B cell (primary cell): ENCODE data around the gene HIF1A.

DNA sequence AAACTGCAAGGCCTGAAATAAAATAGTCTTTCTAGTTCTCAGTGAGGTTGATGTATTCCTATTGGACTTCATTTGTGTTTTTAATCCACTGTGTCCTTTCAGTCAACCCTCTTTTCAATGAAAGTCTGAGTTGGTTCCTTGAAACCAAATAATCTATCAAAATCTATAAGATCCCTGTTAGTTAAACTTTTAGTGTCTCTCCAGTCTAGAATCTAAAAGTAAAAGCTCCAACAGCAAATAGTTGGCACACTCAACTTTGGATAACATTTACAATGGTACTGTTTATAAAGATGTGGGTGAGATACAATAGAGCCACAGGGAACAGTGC is 56.9 kb upstream of the HIF1A start:
- PRO-cap, result no peak
- CAGE, long polyA plus RNA, result no peak

DNA sequence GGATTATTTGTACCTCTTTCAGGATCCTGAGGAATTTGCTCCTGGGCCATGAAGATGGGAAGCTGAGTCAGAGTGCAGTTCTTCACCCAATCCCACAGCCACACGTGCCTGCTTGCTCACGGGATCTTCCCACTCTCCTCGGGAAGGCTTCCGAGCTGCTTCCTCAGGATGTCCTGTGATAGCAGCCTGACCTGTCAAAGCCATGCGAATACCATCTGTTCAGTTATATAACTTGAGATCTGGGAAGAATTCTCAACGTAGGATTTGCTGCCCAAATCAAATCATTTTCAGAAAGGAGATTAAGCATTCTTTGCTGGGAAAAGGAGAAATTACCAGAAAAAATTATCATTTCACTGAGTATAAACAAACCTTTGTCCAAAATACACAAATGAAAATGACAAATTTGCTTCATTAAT is 41.7 kb upstream of the HIF1A start:
- PRO-cap, result no peak
- CAGE, long polyA plus RNA, result no peak

DNA sequence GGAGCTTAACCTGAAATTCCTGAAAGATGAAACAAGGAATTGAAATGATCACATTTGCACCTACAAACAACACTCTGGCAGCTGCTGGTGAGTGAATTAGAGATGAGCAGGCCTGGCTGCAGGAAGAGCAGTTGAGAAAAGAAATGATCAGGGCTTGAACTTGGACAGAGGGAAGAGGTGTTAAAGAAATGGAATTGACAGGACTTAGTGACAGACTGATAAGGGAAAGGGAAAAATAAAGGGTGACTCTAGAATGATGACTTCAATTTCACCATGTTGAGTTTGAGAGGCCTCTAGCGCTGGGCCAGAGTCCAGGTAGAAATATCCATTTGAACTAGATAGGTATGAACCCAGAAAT is 26.1 kb upstream of the HIF1A start:
- PRO-cap, result no peak
- CAGE, long polyA plus RNA, result no peak

DNA sequence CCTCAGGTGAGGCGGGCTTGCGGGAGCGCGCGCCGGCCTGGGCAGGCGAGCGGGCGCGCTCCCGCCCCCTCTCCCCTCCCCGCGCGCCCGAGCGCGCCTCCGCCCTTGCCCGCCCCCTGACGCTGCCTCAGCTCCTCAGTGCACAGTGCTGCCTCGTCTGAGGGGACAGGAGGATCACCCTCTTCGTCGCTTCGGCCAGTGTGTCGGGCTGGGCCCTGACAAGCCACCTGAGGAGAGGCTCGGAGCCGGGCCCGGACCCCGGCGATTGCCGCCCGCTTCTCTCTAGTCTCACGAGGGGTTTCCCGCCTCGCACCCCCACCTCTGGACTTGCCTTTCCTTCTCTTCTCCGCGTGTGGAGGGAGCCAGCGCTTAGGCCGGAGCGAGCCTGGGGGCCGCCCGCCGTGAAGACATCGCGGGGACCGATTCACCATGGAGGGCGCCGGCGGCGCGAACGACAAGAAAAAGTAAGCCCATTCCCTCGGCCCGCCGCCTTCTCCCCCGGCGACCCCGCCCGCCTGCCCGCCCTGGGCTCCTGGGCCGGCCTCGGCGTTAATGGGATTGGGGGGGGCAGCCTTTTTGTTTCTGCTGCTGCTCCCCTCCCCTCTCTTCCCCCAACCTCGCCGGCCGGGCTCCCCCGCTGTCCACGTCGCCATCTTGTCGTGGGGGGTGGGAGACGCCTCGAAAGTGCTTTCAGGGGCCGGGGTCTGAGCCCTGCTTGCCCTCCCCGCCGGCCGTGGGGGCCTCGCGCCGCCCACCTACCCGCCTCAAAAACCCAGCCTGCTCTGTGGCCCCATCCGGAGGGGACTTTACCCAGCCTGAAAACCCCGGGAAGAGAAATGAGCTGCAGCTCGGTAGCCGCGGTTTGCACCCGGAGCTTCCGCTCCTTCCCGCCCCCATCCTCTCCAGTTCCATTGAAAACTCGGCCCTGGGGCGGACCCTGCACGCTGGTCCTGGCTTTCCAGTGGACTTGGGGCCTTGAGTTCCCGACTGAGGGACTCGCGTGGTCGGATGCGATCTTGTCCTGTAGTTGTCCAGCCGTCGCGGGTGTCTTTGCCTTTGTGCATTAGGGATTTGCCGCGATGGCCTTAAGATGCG is at the start of gene HIF1A:
TSS of gene HIF1A (plus strand) at position 138 of the 1,095 bp plus-strand sequence.
- PRO-cap, result bidirectional peak, plus-strand start at position 138 of the sequence, minus-strand start outside the sequence; bidirectional peak, plus-strand start at position 681 of the sequence, minus-strand start at position 656 of the sequence; bidirectional peak, plus-strand start at position 816 of the sequence, minus-strand start at position 784 of the sequence; bidirectional peak, plus-strand start at position 1,023 of the sequence, minus-strand start at position 1,060 of the sequence
- CAGE, long polyA plus RNA, result start-site peak on the plus strand centred at position 153 of the sequence, 32 bp wide, 239 and 193 reads in 2 replicates

DNA sequence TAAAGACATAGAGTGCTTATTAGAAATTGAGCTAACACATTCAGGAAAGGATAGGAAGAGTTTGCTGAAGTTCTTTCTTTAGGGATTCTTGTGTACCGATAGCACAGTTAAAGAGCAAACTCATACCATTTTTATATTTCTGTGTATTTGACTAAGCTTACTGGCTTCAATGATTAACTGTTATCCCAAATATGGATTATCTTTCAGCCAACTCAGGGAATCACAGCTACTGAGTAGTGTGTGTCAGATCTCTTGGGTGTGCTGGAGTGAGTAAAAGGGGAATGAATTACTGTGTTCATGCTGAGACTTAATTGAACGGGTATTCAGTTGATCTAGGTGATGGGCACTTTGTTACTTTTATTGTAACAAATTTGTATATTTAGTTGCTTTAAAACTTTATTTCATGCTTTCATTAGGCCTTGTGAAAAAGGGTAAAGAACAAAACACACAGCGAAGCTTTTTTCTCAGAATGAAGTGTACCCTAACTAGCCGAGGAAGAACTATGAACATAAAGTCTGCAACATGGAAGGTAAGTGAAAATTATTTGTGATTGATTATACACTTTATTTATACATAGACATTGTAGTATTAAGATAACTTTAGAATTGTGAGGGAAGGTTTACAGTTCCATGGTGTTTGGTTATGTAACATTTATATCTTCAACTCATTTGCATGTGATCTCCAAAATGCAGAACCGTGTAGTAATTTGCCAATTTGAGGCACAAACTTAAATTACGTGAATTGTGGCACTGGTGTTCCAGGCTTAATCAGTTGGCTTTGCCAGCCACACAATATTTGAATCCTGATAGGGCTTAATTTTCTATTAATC is 31.2 kb downstream of the HIF1A start:
- PRO-cap, result no peak
- CAGE, long polyA plus RNA, result no peak

DNA sequence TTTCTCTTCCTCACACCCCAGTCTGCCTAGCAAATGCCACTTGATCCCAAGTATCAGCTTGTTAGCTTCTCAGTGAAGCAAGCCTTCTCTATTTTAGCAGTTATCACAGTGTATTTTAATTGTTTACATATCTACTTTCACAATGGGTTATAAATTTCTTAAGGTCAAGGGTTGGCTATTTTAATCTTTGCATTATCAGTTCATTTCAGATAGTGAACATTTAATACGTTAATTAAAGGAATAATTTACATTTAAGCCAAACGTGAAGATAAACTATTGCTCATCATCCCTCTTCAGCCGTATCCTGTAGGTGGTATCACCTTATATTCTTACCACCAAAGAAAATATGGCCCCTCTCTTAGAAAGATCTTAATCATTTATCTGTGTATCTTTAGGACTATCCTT is 26.8 kb upstream of the SNAPC1 start:
- PRO-cap, result no peak
- CAGE, long polyA plus RNA, result no peak

DNA sequence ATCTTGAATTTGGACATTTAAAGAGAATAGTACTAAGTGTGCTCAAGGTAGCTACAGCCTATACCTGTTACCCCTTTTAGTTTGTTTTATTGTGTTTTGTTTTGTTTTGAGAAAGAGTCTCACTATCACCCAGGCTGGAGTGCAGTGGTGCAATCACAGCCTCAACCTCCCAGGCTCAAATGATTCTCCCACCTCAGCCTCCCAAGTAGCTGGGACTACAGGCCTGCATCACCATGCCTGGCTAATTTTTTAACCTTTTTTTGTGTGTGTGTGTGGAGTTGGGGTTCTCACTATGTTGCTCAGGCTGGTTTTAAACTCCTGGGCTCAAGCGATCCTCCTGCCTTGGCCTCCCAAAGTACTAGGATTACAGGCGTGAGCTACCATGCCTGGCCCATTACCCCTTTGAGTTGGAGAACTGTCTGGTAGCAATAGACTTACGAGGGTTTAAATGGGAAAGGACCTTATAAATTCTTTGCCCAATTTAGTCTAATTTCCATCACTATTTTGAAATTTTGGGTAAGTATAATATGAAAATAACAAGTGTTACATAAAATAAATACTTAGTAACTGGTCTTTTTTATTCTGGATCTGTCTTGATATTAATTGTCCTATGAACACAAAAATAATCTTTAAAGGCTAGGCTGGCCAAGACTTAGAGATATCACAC is 23.4 kb upstream of the SNAPC1 start:
- PRO-cap, result unidirectional peak, plus-strand start at position 255 of the sequence
- CAGE, long polyA plus RNA, result no peak

DNA sequence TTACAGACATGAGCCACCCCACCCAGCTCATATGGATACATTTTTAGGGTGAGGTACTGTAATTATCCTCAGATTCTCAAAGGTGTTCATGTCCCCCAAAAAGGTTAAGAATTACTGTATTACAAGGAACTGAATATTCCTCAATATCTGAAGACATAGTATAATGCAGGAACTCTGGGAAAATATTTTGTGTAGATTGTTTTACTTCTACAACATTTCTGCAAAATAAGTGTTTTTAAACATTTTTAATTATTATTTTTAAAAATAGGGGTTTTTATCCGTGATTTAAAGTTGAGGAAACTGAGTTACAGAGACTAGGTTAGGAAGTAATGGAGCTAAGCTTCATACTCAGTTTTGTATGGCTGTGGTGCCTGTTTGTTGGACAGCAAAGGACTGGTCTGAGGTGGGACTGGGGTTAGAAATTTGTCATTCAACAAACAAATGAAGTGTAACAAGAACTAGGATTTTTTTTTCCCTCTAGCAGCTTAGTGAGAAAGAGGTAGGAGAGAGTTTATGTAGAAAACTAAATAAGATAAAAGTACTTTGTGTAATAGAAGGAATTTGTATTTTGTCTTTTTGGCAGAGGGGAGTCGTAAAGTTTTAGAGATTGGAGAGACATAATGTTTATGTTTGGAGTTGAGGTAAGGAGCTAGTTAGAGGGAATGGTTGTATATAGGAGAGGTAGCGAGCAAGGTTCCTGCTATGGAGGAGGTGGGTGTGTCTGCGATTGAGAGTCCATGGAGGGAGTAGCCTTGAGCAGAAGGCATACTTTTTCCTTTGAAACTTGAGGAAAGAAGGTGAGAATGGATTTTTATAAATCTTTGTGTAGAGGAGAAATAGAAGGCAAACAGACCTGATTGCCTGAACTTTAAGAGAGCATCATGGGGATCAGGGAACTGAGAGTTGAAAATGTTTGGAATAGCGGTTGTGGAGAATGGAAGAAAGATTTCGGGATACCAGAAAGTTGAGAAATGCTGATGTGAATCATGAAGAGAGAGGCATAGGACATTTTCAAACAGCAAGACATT is 9.1 kb downstream of the SNAPC1 start:
- PRO-cap, result no peak
- CAGE, long polyA plus RNA, result no peak

DNA sequence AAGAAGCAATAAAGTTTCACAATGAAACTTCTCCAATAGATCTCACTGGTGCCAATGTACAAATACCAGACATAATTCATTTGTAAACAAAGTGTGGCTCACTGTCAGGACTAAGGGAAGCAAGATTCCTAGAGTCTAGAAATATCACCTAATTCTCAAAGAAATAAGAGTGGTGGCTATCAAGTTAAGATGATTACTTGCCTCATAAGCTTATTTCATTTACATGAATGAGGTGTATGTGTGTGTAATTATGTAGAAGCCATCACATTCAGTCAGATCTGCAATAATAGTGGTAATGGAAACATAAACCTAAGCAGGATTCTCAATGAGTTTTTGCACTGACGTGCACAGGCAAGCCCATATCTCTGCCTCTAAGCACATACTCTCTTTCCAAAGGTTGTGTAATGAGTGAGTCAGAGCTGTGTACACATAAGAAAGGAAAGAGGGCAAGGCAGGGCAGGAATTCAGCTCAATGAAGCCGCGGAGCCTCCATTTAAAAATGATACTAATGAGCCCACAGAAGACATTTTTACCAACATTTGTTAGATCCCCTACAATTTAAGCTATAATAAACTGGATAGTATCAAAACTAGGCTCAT is 353.2 kb downstream of the KCNH5 start:
- PRO-cap, result no peak
- CAGE, long polyA plus RNA, result no peak

- PRO-cap, result no peak
- CAGE, long polyA plus RNA, result no peak
Measured at GRCh38 chr14:63205050-63205331, 748 bp downstream of the RHOJ start.

DNA sequence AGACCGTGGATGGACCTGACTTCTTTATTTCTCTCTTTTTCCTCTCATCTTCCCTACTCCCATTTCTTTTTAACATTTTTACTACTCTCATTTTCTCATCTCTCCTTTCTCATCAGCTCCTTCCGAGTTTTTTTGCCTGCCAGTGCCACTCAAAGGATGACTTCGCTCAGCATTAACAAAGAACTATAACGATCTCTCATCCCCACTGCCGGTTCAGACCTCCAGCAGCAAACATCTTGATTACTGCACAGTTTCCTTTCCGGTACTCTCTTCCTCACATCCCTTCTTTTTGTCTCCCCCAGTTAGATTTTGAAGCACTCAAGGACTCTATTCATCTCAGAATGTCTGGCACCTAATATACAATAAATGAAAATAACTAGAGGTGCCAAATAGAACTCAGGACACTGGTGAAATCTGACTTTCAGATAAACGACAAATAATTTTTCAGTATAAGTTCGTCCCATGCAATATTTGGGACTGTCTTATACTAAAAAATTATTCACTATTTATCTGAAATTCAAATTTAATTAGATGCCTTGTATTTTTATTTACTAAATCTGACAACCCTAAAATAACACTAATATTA is 109.3 kb upstream of the GPHB5 start:
- PRO-cap, result no peak
- CAGE, long polyA plus RNA, result no peak

- PRO-cap, result no peak
- CAGE, long polyA plus RNA, result no peak
Measured at GRCh38 chr14:63477892-63478415, 65.2 kb downstream of the PPP2R5E start.

DNA sequence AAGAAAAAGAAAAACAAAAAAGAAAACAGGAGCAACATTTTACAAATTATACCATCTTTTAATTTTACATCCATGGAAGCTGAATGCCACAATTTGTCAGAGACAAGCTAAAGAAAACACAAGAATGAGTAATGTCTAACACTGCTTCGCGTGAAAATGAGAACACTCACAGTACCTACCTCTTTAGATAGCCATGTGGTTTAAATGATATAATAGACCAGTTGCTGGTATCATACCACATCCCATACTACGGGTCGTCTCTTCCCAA is 617 bp downstream of the WDR89 start:
- PRO-cap, result no peak
- CAGE, long polyA plus RNA, result no peak

DNA sequence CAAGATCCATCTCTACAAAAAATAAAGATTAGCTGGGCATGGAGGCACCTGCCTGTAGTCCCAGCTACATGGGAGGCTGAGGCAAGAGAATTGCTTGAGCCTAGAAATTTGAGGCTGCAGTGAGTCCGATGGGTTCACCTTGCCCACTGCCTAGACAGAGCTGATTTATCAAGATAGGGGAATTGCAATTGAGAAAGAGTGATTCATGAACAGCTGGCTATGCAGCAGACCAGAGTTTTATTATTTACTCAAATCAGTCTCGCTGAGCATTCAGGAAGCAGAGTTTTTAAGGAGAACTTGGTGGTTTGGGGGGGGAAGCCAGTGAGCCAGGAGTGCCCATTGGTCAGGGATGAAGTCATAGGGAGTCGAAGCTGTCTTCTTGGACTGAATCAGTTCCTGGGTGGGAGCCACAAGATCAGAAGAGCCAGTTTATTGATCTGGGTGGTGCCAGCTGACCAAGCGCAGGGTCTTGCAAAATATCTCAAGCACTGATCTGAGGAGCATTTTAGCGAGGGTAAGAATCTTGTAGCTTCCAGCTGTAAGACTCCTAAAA is 24.9 kb upstream of the SGPP1 start:
- PRO-cap, result no peak
- CAGE, long polyA plus RNA, result no peak

DNA sequence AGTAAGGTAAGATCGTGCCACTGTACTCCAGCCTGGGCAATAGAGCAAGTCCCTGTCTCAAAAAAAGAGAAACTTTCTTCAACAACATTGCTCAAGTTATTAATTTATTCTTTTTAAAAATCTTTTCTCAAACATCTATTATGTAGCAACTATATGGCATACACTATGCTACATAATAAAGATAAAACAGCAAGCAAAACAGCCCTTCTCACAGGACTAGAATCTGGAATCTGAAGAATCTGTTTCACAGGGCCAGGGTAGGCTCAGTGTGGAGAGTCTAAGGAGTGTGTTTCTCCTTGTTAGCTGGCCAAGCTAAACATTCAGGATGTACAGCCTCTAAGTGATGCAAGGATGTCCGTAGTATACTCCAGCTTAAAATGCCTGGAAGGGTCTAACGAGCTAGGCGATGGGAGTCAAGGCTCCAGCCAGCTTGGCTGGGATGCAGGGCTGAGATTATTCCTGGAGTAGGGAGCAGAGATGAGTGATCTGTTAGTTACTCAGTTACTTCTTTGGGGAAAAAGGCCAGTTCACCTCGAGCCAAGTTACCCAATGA is 40.8 kb downstream of the SYNE2 start:
- PRO-cap, result no peak
- CAGE, long polyA plus RNA, result no peak

DNA sequence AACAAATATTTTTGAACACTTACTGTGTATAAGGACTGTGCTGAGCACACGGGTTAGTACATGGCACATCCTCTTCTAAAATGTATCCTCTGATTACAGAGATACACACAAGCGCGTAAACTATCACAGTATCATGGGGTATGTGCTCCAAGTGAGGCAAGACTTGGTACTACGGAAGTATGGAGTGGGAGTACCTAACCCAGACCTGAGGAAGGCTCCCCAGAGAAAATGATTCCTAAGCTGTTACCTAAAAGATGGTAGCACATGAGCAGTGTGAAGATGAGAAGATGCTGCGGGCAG is 67.2 kb downstream of the SYNE2 start:
- PRO-cap, result no peak
- CAGE, long polyA plus RNA, result no peak

DNA sequence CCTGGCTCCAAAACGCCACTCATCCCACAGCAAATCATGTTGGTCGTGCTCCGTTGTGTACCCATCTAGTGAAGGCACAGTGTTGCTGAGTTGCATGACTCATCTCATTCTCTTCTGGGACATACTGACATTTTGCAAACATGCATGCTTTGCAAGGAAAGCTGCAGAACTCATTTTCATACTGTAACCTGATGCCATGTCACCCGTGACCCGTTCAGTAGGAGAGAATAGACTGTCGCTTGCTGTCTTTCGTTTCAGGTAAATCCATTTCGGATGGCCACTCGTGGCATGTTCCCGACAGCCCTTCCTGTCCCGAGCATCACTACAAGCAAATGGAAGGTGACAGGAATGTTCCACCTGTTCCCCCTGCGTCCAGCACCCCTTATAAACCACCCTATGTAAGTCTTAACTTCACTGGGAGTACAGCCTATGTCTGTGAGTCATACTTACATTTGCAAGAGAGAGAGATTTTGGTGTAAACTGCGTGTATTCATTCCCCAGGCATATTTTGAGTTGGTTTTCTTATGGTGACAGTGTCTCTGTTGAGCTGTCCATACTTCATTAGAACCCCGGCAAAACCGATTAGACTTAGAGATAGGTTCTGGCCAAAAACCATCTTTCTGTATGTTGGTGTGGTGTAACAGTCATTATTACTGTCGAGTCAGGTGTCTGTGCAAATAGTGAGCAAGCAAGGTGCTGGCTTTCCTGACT is 78.0 kb downstream of the ESR2 start:
- PRO-cap, result no peak
- CAGE, long polyA plus RNA, result no peak

DNA sequence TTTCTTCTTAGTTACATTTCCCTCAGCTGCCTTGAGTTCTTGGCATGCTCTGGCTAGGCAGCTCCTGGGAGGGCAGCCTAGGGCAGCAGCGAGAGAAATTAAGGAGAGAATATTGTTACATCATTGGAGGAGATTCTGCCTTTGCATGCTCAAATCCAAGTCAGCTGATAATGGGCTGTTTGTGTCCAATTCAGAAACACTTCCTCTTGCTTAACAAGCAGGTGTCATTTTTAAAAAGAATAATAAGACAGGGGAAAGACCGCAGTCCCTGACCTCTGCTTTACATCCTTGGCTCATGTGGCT is 76.9 kb downstream of the ESR2 start:
- PRO-cap, result no peak
- CAGE, long polyA plus RNA, result no peak

GRCh38 chr14:64218189-64219056 is 75.7 kb downstream of the ESR2 start:
- PRO-cap, result no peak
- CAGE, long polyA plus RNA, result no peak

DNA sequence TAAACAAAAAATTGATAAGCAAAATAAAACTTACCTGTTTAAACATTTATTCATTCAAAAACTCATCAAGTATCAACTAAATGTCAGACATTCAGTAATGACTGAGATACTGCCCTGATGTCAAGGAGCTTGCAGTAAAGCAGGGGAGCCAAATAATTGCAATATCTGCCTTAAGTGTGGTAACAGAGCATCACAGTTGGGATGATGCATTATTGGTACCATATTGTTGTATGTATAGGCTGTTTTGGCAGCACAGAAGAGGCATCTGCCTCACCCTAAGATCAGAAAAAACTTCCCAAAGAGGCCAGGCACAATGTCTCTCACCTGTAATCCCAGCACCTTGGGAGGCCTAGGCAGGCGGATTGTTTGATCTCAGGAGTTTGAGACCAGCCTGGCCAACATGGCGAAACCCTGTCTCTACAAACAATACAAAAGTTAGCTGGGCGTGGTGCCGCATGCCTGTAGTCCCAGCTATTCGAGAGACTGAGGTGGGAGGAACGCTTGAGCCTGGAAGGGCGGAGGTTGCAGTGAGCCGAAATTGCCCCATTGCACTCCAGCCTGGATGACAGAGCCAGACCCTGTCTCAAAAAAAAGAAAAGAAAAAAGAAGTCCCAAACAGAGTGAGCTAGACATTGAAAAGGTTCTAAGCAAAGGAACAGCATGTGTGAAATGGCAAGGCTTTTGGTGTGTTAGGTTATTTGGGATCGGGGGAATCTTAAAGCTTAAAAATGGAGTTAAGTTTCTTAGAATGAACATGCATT is 4.4 kb downstream of the ZBTB1 start:
- PRO-cap, result no peak
- CAGE, long polyA plus RNA, result no peak